ENCODE measurements around the gene MIA2.

DNA sequence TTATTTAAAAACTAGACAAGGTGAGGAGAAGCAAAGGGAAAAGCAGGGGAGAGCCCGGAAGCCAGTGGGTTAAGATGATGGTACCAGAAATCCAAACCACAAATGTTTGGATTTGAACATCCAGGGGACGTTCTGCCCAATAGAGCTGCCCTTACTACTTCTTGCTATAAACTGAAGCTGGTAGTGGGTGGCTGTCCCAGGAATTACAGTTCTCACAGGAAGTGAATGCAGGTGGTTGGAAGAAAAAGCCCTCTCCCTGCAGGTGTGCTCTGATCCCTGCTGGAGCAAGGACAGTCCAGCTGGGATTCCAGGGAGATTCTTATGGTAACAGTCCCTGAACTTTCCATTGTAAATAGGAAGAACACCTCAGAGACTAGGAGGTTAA lies 111.6 kb downstream of the SLC25A21 start:
- PRO-cap, result no peak

DNA sequence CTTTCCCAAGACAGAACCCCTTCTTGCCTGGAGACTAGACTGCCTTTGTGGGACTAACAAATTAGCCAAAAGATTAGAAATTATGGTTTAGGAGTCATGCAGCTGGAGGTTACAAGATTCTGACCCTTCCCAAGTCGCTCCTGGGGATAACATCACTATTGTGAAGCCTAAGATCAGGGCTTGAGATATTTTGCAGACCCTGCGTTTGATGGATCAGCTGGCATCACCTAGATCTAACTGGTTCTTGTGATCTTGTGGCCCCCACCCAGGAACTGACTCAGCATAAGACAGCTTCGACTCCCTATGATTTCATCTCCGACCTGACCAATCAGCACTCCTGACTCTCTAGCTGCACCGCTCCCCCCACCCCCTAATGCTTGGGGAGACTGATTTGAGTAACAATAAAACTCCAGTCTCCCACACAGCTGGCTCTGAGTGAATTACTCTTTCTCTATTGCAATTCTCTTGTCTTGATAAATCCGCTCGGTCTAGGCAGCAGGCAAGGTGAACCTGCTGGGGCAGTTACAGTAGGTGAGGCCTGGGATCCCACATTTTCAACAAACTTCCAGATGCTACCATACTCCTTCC lies 4.8 kb downstream of the SLC25A21 start:
- PRO-cap, result no peak

GRCh38 chr14:37591529-37592255 lies 3.4 kb downstream of the FOXA1 start:
- PRO-cap, result no peak

DNA sequence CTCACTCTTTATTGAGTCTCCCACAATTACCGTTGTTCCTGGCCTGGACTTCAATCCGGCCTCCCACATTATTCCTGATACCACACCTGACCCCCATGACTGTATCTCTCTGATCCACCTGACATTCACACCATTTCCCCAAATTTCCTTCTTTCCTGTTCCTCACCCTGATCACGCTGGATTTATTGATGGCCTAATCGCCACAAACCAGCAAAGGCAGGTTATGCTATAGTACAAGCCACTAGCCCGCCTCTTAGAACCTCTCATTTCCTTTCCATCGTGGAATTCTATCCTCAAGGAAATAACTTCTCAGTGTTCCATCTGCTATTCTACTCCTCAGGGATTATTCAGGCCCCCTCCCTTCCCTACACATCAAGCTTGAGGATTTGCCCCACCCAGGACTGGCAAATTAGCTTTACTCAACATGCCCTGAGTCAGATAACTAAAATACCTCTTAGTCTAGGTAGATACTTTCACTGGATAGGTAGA lies 13.1 kb upstream of the SSTR1 start:
- PRO-cap, result no peak

DNA sequence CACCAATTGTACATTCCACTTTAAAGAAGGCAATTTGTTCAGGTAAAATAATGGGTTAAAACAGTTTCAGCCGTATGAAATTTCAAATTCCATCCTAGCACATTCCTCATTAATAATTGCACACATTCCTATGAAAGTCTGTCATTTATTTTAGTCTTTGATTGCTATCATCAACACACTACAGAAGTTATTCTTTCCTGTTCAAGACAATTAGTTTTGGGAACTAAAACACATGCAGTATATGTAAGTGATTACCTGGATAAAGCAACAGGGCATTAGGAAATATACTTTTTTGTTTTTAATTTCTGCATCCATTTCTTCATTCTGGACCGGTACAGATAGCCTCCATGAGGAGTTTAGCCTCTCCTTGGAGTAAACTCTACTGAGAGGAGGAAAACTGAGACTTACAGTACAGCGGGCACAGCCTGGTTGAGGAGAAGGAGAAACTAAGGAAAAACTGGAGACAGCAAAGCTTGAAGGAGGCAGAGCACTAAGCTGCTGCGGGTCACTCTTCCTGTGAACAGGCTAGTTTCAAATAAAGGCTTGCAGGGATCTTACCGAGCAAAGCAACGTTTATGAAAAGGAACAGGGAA lies 518 bp upstream of the SSTR1 start:
- PRO-cap, result no peak

DNA sequence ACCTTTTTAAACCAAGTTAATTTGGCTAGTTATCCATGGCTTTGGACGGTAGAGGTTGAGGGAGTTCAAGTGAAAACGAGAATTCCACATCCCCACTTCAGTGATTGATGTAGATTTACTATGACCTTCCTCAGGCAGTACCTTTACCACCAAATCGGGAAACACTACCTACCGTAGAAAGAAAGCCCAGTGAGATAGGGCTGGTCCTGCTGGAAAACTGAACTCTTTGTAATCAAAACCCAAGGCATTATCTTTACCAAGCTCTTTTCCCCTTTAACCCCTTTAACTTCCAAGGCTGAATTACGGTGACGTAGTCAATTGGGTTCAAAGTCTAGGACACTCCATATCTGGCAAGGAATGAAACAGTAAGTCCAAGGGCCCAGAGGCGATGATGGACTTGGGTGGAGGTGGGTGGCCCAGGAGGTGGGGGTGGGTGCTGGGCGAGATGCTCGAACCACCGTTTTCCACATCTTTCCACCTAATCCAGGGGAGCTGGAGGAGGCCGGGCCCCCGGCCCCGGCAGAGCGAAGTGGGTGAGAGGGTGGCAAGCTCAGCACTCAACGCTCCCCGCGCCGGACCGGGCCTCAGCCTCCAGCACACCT lies 603 bp downstream of the SEC23A start:
- PRO-cap, result unidirectional peak, plus-strand start at position 522 of the sequence

GRCh38 chr14:39233696-39234348 lies at the start of gene MIA2:
MIA2 (plus strand) TSS chr14:39233915.
- PRO-cap, result no peak

GRCh38 chr14:39265642-39266160 lies 32.0 kb downstream of the MIA2 start:
- PRO-cap, result no peak

DNA sequence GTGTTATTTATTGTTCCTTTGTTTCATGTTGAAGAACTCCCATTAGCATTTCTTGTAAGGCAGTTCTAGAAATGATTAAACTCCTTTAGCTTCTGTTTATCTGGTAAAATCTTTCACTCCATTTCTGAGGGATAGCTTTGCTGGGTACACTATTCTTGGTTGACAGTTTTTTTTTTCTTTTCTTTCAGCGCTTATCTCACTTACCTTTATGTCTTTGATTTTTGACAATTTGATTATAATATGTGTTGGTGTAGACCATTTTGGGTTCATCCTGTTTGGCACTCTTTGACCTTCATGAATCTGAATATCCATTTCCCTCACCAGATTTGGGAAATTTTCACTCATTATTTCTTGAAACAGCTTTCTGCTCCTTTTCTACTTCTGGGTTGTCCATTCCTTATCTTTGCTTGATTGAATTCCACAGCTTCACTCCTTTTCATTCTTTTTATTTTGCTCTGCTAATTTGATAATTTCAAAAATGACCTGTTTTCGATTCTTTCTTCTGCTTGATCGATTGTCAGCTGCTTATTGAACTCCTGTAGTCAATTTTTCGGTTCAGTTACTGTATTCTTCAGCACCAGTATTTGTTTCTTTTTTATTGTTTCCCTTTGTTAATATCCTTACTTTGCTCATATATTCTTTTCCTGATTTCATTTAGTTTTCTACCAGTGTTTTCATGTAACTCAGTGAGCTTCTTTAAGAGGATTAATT lies 16.0 kb downstream of the FBXO33 start:
- PRO-cap, result no peak

- PRO-cap, result unidirectional peak, minus-strand start at chr14:39430928
These were observed 1.4 kb downstream of the FBXO33 start for GRCh38 chr14:39430834-39431138.

DNA sequence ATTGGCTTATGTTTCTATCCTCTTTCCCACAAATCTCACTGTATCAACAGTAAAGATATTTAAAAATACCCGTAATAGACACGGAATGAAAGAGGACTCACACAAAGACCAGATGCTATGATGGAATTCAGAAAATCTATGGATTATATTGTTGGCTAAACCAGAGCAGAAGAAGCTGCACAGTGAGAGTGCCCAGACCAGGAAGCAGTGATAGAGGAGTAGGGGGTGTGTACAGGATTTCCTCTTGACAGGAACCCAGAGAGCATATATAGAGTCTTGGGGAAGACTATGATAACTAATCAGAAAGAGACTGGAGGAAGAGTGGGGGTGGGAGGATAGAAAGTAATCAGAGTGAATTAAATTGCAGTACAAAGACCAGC lies 1013.6 kb upstream of the FBXO33 start:
- PRO-cap, result no peak

DNA sequence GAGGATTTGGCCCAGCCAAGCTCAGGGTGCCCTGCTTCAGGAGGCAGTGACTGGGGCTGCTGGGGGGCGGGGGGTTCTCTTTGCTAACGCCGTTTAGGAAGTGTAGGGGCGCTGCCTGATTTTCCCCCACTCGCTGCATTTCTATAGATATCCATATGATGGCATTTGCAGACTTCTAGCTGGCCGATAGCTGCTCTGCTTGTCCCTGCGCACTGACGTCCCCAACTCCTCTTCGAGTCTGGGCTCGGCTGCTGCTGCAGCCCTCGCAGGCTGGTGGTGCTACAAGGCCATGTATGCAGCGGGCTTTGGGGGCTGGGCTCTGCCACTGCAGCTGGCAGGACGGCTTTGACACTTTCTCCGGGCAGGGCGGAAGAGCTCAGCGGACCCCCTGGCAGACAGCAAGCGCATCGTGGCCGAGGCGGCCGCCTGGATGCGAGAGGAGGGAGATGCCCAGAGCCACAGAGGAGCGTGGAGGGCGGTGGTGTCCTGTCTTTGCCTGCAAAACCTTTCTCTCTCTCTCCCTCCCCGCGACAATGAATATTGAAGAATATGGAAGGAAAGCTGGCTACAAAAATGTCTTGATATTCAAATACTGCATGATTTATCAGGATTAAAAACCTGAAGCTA lies 3.2 kb downstream of the LRFN5 start:
- PRO-cap, result no peak

DNA sequence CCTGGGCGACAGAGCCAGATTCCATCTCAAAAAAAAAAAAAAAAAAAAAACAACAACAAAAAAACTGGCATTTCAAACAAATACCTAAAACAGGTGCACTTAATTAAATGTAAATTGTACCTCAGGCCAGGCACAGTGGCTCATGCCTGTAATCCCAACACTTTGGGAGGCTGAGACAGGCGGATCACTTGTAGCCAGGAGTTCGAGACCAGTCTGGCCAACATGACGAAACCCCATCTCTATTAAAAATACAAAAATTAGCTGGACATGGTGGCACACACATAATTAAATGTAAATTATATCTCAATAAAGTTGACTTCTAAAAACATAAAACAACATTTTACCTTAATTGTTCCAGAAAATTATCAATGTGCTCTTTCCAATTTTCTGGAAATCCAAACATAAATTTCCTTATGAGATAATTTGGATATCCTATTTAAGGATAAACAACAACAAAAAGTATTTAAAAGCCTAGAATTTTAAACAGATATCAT lies 20.6 kb downstream of the MIS18BP1 start:
- PRO-cap, result no peak

DNA sequence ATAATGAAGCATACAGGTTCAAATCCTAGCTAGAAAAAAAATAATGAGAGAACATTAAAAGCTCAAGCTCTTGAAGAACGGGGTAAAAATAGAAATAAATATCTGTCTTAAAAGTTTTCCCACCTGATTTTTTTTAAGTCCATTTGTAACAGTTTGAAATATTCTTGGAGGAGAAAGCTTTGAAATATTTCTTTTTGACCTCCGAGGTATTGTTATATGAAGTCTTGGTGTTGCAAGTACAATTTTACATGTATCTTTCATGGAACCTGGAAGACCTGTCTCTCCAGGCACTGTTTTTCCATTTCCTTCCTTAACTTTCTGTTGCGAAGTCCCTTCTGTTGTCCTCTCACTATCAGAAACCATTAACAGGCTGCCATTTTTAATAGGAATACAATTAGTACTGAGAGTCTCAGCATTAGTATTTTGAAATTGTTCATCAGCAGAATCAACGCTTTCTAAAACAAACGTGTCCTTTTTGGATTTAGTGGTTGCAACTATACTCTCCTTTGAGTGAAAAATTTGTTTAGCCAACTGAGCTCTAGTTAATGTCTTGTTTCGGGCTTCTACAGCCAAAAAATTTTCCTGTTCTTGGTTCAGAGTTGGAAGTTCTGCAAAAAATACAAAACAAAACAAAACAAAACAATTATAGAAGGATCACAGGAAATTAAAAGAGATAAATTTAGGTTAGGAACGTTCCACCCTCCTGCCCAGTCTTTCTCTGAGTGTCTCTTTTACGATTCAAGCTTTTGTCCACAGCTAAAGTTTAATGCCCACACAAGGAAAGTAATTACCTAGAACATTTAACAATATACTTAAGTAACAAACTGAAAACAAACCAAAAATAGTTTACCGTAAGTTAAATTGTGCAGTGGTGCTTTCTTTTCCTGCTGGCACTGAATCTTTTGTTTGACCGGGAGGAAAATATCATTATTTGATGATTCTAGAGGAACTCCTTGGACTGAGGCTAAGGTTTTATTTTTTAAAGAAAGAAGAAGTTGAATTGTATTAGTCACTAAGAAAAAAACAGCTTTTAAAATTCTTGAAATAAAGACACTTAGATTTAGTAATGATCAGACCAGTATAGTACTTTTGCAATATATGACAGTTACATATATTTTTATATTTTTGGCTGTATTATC lies 10.7 kb downstream of the MIS18BP1 start:
- PRO-cap, result no peak

GRCh38 chr14:49585268-49585715 lies 888 bp downstream of the RPS29 start:
- PRO-cap, result no peak

- PRO-cap, result bidirectional peak, plus-strand start at chr14:49634508, minus-strand start at chr14:49633964
These were observed 1.3 kb downstream of the DNAAF2 start for GRCh38 chr14:49633780-49634201.

DNA sequence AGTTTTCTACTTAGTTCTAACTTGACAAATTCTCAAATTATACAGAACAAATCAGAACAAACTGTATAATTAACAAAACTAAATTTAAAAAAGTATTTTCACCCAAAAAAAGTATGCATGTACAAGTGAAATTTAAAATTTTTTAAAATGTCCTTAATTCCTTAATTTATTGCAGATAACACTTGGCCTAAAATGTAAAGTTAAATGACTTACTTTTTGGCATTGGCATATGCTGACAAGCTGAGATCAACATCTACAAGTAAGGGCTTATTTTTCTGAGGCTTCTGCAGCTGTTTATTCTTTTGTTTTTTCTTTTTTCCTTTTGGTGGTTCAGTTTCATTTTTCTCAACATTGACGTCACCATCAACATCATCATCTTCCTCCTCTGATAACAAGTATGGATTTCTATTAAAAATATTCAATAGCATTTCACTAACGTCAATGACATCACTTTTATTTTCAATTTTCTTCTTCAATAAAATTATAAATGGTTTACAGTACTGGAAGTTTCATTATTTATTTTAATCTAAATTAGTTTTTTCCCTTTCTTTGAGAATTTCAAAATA lies 24.1 kb downstream of the NEMF start:
- PRO-cap, result no peak

GRCh38 chr14:49884542-49885072 lies 8.3 kb upstream of the ARF6 start:
- PRO-cap, result no peak

- PRO-cap, result no peak
These were observed 83.0 kb downstream of the ARF6 start for GRCh38 chr14:49975860-49976279.

GRCh38 chr14:50000086-50000855 lies 107.4 kb downstream of the ARF6 start:
- PRO-cap, result bidirectional peak, plus-strand start at chr14:50000548, minus-strand start at chr14:50000580